HT-29 (cell line): Measurements from ENCODE around the genes ZNF431, ZNF728 and RPSA2.

DNA sequence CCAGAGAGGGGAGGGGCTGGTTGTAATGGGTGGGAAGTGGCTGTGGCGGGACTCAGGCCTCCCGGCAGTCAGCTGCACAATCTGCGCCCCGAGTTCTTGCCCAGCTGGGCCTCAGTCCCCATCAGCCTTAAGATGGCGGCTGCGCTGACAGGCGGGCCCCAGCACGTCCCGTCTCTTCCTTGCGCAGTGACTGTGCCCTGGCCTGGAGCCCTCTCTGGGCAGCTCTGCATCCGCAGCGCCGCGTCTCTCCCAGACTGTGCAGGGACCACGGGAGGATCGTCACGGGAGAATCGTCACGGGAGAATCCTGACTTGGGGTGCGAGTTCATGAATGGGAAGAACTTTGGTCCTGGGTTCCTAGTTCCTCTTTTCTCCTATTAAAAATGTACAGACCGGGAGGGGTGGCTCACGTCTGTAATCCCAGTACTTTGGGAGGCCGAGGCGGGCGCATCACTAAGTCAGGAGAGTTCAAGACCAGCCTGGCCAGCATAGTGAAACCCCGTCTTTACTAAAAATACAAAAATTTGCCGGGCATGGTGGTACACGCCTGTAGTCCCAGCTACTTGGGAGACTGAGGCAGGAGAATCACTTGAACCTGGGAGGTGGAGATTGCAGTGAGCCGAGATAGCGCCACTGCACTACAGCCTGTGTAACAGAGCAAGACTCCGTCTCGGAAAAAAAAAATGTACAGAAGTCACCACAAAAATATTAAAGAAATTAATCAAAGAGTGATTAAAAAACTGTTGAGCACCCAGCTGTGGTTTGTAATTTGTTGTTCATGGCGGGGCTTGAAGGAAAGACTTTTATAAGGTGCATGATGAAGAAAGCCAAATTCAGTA is 590 bp downstream of the ZNF430 start:
- RAMPAGE, long total RNA: no peak

GRCh38 chr19:21141611-21142832 is at the start of gene ZNF431:
Gene ZNF431 (plus strand): TSS chr19:21142040.
- RAMPAGE, long total RNA: no peak

DNA sequence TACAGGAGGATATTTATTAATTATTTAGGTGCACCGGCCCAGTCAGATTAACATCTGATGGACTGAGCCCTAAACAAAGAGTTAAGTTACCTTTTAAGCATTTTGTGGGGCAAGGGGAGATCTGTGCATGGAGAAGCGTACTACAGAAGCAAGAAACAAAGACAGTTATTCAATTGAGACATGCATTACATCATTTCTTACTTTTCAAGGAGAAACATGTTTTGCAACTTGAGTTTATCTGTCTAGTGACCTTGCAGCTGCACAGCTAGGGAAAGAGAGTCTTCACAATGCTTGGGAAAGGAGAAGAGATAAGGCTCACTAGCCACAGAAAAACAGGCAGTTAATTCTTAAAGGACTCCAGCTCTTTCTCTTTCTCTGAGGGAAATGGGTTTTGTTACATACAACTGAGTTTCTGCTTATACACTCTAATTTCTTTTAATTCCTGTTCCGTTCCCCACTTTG is 55.8 kb downstream of the ZNF431 start:
- RAMPAGE, long total RNA: no peak

DNA sequence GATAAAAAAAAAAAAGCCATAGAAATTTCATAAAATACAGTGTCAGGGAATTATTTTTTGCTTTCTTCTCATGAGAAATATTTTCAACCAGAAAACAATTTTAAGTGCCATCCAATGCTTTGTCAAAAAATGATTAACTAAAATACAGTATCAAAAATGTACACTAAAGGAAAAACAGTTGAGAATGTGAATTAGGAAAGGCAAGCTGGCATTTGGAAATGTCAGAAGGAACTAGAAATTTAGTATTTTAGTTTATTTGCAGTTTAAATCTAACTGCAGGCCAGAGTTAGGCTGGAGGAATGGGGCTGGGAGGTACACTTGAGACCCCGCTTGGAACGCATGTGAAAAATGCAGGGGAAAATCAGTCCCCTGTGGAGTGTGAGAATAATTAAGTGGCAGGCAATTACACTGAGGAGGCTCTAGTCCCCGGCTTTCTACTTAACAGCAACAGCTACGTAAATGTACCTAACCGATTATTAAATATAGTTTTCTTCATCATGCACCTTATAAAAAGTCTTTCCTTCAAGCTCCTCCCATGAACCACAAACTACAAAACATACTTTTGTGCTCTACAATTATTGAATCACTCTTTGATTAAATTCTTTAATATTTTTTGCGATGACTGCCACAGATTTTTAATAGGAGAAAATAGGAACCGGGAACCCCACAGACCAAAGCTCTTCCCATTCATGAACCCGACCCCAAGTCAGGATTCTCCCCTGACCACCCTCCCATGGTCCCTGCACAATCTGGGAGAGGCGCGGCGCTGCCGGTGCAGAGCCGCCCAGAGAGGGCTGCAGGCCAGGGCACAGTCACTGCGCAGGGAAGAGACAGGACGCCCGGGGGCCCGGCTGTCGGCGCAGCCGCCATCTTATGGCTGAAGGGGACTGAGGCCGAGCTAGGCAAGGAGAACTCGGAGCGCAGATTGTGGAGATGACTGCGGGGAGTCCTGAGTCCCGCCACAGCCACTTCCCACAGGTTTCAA is 735 bp downstream of the ZNF708 start:
- RAMPAGE, long total RNA: no peak

GRCh38 chr19:21439110-21440190 is 42.5 kb downstream of the ZNF493 start:
- RAMPAGE, long total RNA: no peak

DNA sequence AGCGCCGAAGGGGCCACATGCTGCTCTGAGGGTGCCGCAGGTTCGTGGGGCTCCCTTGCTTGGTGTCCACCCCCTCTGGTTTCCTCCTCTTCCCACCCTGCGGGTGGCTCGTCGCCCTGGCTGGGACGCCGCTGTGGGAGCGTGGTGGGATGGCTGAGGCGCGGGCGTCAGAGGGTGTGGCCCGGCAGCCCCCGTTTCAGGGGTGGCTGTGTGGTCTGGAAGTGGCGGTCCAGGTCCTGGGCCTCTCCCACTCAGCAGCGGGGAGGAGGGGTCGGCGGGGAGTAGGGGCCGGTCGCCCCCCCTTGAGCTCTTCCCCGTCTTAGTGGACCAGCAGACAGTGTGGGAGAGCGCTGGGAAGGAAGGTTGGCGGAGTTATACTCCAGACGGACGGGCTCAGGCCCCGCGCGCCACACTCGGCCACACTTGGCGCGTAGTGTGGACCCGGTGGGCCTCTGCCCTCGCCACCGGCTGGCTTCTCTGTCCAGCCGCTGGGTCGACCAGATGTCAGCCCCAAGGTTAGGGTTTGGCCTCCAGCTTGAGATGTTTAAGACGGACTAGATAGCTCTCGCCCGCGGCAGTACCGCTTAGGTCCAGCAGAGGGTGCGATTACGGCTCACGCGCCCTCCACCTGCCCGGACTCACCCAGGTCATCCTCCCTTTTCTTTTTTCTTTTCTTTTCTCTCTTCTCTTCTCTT is 21.8 kb upstream of the ZNF429 start:
- RAMPAGE, long total RNA: no peak

GRCh38 chr19:21566130-21566547 is 60.7 kb downstream of the ZNF429 start:
- RAMPAGE, long total RNA: no peak

- RAMPAGE, long total RNA: no peak
Observed at GRCh38 chr19:21805937-21806767, 29.8 kb downstream of the ZNF43 start.

DNA sequence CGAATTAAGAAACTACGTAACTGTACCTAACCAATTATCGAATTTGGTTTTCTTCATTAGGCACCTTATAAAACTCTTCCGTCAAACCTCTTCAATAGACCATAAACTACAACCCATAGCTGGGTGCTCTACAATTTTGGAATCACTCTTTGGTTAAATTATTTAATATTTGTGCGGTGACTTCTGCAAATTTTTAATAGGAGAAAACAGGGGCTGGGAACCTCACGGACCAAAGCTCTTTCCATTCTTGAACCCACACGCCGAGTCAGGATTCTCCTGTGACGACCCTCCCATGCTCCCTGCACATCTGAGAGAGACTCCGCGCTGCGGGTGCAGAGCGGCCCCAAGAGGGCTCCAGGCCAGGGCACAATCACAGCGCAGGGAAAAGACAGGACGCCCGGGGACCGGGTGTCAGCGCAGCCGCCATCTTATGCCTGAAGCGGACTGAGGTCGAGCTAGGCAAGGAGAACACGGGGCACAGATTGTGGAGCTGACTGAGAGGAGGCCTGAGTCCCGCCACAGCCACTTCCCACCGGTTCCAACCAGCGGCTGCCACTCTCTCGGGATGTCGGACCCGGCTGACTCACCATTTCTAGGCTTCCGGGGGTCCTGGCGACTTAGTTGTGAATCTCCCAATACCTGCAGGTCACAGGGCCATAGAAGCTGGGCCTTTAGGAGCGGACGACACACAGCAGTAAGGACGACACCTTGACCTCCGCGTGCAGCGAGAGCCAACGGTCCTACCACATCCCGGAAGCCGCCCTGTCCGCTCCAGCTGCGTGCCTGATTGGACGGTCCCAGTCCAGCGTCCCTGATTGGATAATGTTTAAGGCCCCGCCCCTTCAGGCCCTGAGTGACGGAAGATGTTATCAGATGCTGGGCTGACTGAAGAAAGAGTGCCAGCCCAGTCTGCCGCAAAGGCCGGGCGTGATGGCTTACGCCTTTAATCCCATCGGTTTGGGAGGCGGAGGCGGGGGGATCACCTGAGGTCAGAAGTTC is at the start of gene ZNF728:
Gene ZNF728 (minus strand): TSS at position 736 of the 999 bp plus-strand sequence.
- RAMPAGE, long total RNA: no peak

DNA sequence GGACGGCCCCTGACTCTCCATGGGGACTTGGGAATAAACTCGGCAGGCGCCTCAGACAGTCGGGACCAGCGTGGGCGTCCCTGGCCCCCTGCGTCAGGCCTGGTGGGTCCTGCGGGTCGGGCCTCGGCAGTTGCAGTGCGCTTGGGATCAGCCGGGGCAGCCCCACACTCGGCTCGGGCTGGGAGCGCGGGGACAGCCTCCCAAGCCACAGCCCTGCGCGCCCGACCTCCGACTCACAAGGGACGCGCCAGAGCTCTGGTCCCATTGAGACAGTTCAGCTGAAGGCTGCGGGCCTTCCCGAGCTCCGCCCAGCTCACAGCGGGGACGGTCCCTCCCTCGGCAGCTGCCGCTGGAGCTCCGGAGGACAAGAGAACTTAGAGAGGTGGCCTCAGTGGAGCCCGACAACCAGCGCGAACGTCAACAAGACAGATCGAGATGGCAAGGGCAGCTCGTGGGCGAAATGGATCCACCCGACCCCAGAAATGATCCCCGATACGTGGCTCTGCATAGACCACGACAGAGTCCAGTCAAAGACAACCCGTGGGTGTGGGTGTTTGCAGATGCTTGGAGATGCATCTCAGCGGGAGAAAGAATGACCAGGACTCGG is 45.6 kb upstream of the ZNF730 start:
- RAMPAGE, long total RNA: no peak

- RAMPAGE, long total RNA: no peak
Observed at GRCh38 chr19:23380275-23380572, 15.0 kb downstream of the ZNF91 start.

DNA sequence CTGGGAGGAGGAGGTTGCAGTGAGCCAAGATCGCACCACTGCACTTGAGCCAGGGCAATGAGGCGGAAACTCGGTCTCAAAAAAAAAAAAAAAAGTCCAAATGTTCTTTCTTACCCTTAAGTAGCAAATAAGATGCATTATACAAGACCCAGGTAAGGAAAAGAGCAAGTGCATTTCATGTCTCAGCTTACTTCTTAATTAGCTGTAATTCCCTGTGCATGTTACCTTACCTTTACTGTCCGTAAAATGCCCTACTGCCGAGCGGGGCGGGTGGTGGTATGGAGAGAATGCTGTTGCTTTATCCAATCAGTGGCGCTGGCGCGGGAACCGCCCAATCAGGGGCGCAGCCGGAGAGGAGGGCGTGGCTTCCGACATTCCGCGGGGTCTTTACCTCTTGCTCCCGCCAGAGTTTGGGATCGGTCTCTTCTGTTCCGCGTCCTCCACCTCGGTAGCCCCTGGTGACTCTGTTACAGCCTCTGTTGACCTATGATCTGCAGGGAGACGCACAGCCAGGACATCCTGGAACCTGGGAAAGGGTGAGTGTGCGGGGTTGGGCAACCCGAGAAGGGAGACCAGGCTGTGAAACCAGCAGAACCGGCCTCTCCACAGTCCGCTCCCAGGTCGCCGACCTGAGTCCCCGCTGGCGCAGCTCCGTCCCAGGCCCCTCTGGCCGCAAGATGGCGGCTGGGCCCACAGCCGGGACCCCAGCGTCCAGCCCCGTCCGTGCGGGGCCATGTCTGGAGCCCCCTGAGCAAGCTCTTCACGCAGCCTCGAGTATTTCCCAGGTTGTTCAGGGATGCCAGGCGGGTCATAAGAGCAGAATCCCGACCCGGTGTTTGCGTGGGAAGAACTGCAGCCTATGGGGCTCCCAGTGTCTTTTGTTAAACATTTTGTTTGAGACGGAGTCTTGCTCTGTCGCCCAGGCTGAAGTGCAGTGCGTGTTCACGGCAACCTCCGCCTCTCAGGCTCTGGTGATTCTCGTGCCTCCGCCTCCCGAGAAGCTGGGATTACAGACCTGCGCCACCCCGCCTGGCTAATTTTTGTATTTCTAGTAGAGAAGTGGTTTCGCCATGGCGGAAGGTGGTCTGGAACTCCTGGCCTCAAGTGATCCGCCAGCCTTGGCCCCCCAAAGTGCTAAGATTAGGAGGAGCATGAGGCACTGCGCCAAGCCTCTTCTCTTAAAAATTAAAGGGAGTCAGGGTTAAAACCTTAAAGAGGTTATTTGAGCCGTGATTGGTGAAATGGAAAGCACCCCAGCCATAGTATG is at the start of gene RPSA2:
Gene RPSA2 (plus strand): TSS at position 406 of the 1,267 bp plus-strand sequence.
- RAMPAGE, long total RNA: no peak

GRCh38 chr19:24002762-24003388 is 84.1 kb upstream of the ZNF254 start:
- RAMPAGE, long total RNA: no peak

DNA sequence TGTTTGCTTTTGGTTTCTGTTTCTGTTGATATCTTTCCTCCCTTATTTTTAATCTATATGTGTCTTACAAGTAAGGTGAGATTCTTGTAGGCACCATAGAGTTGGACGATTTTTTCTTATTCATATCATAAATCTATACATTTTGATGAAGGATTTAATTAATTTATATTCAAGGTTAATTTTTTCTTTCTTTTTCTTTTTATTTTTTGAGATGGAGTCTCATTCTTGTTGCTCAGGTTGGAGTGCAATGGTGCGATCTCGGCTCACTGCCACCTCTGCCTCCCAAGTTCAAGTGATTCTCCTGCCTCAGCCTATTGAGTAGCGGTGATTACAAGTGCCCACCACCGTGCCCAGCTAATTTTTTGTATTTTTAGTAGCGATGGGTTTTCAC is 57.6 kb downstream of the ZNF254 start:
- RAMPAGE, long total RNA: no peak

GRCh38 chr19:27767841-27768790 is 1444.8 kb downstream of the UQCRFS1 start:
- RAMPAGE, long total RNA: no peak

GRCh38 chr19:27771583-27772207 is 1441.3 kb downstream of the UQCRFS1 start:
- RAMPAGE, long total RNA: no peak

DNA sequence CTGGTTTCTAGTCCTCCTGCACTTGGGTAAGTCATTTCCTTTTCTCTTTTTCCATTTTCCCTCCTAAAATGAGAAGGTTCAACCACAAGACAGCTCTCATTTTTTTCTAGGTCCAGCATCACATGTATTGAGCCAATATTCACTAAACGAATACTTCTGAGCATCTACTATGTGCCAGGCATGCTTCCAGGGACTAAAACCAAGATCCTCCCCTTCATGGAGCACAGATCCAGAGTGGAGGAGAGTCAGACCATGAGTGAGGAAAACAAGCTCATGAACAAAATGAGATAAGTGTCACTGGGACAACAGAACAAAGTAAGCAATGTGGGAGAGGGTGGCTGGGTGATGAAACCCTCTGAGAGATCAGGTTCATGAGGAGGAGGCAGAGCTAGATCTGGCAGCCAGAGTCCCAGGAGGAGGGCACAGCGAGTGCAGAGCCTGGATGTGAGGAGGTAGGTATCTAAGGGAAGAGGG is 1312.0 kb downstream of the UQCRFS1 start:
- RAMPAGE, long total RNA: no peak

DNA sequence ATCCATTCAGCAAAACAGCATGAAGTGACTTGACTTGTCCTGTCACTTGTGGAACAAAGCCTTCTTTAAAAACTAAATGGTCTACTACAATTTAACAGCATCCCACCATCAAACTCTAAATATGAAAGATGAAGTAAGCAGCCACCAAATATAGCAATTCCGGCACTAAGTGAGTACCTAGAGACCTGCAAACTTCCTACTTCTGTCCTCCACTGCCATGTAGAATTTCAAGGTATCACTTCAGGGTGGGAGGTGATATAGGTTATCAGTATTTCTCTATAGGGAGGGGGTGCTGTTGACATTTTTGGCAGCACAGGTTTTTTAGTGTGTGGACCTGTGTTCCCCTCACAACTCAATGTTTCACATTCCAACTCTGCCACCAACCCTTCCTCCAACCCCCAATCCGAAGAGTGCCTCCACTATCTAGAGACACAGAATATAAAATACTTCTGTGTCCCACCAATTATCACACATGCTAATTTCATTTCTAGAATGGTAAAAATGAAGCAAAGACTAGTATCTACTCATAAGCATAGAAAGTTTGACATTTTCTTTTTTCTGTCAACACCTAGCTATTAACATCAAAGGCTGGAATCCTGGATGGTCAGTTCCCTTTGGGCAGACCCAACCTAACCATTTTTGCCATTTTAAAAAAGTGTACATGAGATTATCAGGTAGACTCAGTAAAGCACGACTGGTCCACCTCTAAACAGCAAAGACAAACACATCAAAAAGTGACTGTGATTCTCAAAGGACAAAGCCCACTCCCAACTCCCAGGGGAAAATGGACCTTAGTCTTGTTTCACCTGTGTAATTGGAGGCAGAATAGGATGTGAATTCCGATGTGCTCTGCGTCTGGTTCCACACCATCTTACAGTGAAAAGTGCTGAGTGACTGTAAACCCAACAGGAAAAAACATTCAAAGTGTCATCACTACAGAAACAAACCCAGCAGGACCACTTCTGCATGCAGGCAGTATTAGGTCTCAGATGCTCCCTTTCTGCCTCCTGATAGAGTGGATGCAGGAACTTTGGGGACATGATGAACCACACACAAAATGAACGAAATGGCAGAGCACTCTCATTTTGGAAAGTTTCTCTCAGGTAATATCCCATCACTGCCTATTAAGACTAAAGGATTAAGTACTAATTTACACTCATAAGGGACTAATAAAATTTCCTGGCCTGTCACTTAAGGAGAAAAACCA is 6.8 kb downstream of the UQCRFS1 start:
- RAMPAGE, long total RNA: no peak

DNA sequence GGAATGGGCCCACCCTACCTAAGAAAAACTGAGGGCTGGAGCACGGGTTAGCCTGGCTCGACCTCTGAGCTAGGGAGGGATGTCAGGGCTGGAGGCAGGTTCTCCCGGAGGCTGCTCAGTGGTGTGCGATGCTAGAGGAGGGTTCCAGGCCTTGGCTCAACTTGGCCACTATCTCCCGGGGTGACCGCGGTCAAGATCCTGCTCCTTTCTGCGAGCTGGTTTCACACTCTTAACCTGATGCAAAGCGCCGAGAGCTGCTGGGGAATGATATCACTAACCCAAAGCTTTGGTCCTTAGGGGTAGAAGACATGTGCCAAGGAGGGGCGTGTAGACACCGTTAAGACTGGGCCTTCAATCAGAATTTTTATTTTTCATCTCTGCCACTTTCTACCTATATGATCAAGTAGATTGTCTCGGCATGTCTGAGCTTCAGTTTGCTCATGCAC is 384 bp downstream of the POP4 start:
- RAMPAGE, long total RNA: no peak

- RAMPAGE, long total RNA: no peak
Observed at GRCh38 chr19:29622334-29622925, 16.3 kb downstream of the POP4 start.